Thoracic aorta (tissue), 1 donor: ENCODE measurements around a stretch of chr2.

DNA sequence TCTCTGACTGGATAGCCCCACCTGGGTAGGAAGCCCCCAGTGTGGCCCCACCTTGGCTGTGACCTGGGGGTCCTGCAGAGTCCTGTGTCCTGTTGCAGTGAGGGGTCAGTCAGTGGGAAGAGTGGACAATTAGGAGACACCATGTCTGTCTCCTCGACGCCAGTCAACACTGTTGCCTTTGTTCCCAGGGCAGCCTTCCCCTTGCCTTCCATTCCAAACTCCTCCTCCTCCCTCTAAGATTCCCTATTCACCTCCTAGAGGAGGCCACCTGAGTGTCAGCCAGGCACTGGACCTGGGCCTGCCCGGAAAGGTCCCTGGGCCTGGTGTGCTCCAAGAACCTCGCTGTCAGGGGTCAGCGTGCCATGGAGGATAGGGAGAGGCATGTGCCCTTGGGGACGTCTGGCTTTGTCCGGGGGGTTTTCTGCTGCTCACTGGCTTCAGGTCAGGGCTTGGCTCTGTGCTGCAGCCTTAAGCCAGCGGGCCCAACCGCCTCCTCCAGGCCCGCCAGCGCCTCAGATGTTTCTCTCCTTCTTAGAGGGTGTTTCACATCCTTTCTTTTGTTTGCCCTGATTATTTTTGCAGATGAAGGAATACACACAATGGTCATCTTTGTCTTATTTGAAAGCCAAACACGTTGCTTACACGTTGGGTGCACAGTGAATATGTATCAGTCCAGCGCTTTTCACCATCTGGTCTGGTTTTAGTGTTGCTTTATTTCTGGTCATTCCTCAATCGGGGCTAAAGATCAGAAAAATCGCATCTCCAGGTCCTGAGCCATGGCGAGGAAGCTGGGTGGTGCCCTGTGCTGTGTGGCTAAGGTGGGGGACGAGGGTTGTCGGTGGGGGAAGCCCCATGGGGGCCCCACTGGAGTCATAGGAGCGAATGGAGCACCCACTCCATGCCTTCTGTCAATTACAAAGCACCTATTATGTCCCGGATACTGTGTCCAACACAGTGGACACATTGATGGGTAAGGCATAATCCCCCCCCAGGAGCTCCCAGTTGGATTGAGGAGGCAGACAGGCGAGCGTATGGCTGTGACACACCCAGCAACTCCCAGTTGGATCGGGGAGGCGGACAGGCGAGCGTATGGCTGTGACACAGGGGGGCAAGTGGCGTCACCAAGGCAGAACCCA is 69.1 kb downstream of the HPCAL1 start:
- RAMPAGE, long total RNA, result no peak

- RAMPAGE, long total RNA, result no peak
Measured at GRCh38 chr2:10401405-10401990, 46.6 kb downstream of the ODC1 start.

GRCh38 chr2:10407832-10408926 is 39.9 kb downstream of the ODC1 start:
- RAMPAGE, long total RNA, result no peak

DNA sequence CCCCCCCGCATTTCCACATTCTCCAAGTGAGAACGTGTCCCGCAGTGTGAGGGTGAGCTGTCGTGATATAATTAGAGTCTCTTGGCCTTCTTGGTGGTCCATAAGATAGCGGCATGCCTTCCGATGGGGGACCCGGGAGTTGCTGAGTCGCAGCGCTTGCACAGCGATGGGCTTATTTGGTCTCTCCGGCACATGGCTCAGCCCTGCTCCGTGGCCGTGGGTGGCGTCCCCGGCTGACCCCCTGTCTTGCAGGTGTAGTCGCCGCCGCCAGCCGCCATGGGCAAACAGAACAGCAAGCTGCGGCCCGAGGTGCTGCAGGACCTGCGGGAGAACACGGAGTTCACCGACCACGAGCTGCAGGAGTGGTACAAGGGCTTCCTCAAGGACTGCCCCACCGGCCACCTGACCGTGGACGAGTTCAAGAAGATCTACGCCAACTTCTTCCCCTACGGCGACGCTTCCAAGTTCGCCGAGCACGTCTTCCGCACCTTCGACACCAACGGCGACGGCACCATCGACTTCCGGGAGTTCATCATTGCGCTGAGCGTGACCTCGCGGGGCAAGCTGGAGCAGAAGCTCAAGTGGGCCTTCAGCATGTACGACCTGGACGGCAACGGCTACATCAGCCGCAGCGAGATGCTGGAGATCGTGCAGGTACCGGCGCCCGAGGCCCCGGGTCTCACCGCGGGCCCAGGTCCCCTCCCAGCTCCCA is 28.5 kb downstream of the ODC1 start:
- RAMPAGE, long total RNA, result no peak

GRCh38 chr2:10446310-10446594 is 1.9 kb downstream of the ODC1 start:
- RAMPAGE, long total RNA, result no peak

- RAMPAGE, long total RNA, result no peak
Measured at GRCh38 chr2:10796852-10797600, 15.6 kb downstream of the PDIA6 start.

DNA sequence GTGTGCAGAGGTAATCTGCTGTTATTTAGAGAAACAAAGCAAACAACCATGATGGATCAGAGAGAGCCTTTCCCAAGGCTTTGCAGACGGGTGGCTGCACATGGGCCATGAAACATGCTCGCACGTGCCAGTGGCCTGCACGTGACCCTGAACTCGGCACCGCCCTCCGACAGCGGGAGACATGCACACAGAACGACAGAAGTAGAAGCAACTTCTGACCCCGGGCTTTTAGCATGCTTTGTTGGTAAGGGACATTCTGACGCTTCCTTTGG is 108.7 kb upstream of the C2orf50 start:
- RAMPAGE, long total RNA, result no peak

- RAMPAGE, long total RNA, result no peak
Measured at GRCh38 chr2:11181810-11182446, 26.7 kb downstream of the SLC66A3 start.

DNA sequence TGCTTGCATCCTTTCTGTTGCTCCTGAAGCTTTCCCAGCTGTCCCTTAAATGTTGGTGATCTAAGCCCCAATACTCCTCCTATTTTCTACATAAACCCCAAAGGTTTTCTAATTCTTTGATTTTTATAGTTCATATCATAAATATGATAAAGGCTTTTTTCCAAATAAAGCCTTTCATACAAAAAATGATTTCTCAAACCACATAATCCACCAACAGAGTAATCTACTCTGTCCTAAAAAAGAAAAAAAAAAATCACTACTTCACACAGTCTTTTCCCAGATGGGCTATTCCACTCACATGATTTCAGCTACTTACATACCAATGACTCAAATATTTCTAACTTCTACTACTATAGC is 57.2 kb downstream of the SLC66A3 start:
- RAMPAGE, long total RNA, result no peak

GRCh38 chr2:11539194-11540338 is 5.7 kb downstream of the GREB1 start:
- RAMPAGE, long total RNA, result start-site peak on the plus strand at chr2:11539643-11539725, 12 reads

DNA sequence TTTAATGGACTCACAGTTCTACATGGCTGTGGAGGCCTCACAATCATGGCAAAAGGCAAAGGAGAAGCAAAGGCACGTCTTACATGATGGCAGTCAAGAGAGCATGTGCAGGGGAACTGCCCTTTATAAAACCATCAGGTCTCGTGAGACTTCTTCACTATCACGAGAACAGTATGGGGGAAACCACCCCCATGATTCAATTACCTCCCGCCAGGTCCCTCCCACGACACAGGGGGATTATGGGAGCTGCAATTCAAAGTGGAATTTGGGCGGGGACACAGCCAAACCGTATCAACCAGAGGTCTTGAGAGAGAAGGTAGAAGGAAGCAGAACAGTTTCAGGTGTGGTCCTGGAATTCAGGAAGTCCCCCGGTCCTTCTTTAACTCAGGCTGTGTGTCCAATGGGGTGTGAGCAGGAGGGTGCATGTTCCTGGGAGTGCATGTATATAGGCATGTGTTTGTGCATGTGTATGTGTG is 46.2 kb downstream of the GREB1 start:
- RAMPAGE, long total RNA, result no peak

- RAMPAGE, long total RNA, result no peak
Measured at GRCh38 chr2:11582323-11583522, 48.9 kb downstream of the GREB1 start.

DNA sequence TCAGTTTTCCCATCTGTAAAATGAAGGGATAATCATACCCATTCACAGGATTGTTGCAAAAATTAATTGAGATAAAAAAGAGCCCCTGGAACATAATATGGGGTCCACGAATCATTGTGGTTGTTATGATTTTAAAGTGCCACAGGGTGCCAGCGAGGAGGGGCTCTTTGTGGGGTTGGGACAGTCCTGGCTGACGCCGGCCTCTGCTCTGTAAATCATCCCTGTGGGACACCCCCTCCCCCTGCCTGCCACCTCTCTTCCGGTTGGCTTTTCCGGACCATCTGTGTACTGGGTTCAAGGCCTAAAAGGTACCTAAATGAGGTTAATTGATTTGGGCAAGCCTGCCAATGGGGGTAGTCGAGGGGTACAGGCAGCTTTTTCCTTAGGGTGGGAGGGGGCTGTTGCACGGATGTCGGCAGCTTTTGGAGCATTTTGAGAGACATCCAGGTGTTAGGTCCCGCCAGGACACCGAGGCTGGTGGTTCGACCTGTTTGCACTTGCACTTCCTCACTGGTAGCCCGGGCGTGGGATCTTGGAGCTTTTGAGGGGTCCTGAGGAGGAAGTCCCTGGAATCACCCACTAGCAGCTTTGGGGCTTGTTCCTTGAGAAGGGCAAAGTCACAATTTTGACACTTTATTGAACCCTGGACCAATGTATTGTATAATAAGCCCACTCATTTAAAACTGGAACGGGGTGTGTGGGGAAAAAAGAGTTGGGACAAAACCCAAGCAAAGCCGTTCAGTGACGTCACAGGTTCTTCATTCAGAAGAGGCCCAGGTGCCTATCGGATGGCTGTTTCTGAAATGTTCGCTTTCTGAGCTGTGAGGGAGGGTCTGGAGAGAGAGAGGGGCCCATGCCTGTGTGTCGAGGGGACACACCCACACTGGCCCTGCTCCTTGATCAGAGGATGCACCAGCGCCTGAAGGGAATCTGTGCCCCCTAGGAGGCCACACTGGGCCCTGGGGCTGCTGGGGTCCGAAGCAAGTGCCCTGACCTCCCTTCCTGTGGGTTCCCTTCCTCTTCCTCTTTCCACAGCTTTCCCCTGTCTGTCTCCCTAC is 2.3 kb downstream of the LPIN1 start:
- RAMPAGE, long total RNA, result no peak

- RAMPAGE, long total RNA, result no peak
Measured at GRCh38 chr2:11822614-11823391, 76.4 kb downstream of the LPIN1 start.

DNA sequence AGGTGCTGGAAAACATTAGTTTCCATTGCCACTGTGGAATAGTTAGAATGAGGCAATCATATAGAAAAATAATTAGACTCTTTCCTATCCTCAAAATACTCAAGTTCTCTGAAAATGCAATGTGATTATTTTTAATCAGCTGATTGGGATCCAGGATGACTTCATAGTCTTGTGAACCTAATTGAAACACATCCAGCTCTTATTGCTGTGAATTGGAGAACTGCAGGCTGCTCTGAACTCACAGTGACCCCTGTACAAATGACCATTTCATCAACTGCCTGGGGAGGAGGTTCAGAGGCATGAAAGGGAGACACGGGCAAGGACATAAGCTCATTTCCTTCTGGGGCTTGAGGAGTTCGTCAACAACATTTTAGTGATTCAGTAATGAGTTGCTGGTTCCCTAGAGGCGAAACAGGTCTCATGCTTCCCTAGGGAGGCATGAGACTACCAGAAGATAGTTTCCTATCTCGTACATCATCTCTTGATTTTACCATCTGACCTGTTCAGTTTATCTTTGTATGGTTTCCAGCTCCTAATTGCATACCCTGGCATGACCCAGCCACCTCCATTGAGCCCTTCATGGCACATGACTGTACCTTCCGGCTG is 422.6 kb downstream of the LPIN1 start:
- RAMPAGE, long total RNA, result no peak

DNA sequence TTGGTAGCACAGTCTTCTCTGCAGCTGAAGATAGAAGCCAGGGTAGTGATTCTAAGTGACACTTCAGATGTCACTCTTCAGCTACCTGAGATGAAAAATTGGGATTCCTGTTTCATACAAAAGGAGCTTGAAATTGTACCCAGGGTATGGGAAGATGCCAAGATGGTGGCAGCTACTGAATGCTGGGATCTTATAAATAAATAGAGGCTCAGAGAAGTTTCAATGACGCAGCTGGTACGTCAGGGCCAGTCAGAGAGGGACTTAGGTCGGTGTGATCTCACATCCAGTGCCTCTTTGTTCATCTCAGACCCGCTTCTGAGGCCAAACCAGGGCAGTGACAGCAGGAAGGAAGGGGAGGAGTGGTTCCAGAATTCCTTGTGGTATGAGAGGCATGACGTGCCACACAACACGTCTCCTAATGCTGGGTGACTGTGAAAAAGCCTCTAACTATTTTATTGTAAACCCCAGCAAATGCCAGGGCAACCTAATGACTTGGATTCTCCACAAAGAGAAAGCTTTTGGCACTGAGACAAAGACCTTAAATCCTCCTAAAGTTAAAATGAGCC is 423.2 kb downstream of the LPIN1 start:
- RAMPAGE, long total RNA, result no peak

DNA sequence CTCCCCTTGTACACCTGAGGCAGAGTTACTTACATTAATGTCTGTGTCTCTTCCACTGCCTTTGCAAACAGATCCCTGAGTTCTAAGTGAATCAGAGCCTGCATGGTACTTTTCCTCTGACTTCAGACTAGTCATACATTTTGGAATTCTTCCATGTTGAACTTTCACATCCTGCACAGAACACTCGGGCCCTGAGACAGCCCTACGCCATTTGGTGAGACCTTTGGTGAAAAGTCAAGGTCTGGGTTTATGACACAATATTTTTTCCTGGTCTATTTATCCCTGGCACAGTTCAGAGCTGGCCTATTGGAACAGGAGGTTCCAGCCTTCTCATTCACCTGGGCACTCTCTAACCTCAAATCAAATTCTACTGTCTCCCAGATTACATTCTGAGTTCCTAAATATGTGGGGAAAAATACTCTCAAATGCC is 398.6 kb upstream of the TRIB2 start:
- RAMPAGE, long total RNA, result no peak

GRCh38 chr2:12507302-12507855 is 209.4 kb upstream of the TRIB2 start:
- RAMPAGE, long total RNA, result no peak

- RAMPAGE, long total RNA, result start-site peak on the plus strand at chr2:12717814-12718039, 46 reads
Measured at GRCh38 chr2:12717322-12718311, 881 bp downstream of the TRIB2 start.

GRCh38 chr2:13522815-13523640 is 806.3 kb downstream of the TRIB2 start:
- RAMPAGE, long total RNA, result no peak